ENCODE results near the genes C14orf28 and PRPF39.

DNA sequence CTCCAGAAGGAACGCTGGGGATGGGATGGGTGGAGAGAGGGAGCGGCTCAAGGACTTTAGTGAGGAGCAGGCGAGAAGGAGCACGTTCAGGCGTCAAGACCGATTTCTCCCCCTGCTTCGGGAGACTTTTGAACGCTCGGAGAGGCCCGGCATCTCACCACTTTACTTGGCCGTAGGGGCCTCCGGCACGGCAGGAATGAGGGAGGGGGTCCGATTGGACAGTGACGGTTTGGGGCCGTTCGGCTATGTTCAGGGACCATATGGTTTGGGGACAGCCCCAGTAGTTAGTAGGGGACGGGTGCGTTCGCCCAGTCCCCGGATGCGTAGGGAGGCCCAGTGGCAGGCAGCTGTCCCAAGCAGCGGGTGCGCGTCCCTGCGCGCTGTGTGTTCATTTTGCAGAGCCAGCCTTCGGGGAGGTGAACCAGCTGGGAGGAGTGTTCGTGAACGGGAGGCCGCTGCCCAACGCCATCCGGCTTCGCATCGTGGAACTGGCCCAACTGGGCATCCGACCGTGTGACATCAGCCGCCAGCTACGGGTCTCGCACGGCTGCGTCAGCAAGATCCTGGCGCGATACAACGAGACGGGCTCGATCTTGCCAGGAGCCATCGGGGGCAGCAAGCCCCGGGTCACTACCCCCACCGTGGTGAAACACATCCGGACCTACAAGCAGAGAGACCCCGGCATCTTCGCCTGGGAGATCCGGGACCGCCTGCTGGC lies 997 bp downstream of the PAX9 start:
- PRO-cap: no peak
- CAGE, long polyA plus RNA: no peak

- PRO-cap: no peak
- CAGE, long polyA plus RNA: no peak
These were observed 4.8 kb downstream of the SLC25A21 start for GRCh38 chr14:37167539-37168126.

- PRO-cap: no peak
- CAGE, long polyA plus RNA: no peak
These were observed 3.4 kb downstream of the FOXA1 start for GRCh38 chr14:37591529-37592255.

DNA sequence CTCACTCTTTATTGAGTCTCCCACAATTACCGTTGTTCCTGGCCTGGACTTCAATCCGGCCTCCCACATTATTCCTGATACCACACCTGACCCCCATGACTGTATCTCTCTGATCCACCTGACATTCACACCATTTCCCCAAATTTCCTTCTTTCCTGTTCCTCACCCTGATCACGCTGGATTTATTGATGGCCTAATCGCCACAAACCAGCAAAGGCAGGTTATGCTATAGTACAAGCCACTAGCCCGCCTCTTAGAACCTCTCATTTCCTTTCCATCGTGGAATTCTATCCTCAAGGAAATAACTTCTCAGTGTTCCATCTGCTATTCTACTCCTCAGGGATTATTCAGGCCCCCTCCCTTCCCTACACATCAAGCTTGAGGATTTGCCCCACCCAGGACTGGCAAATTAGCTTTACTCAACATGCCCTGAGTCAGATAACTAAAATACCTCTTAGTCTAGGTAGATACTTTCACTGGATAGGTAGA lies 13.1 kb upstream of the SSTR1 start:
- PRO-cap: no peak
- CAGE, long polyA plus RNA: no peak

DNA sequence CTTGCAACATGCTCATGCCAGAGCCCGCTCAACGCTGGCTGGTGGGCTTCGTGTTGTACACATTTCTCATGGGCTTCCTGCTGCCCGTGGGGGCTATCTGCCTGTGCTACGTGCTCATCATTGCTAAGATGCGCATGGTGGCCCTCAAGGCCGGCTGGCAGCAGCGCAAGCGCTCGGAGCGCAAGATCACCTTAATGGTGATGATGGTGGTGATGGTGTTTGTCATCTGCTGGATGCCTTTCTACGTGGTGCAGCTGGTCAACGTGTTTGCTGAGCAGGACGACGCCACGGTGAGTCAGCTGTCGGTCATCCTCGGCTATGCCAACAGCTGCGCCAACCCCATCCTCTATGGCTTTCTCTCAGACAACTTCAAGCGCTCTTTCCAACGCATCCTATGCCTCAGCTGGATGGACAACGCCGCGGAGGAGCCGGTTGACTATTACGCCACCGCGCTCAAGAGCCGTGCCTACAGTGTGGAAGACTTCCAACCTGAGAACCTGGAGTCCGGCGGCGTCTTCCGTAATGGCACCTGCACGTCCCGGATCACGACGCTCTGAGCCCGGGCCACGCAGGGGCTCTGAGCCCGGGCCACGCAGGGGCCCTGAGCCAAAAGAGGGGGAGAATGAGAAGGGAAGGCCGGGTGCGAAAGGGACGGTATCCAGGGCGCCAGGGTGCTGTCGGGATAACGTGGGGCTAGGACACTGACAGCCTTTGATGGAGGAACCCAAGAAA lies 2.5 kb downstream of the SSTR1 start:
- PRO-cap: no peak
- CAGE, long polyA plus RNA: no peak

- PRO-cap: unidirectional peak, plus-strand start at chr14:39102852
- CAGE, long polyA plus RNA: no peak
These were observed 603 bp downstream of the SEC23A start for GRCh38 chr14:39102331-39102932.

GRCh38 chr14:39182921-39183924 lies 8.2 kb downstream of the PNN start:
- PRO-cap: unidirectional peak, plus-strand start at chr14:39183759
- CAGE, long polyA plus RNA: no peak

DNA sequence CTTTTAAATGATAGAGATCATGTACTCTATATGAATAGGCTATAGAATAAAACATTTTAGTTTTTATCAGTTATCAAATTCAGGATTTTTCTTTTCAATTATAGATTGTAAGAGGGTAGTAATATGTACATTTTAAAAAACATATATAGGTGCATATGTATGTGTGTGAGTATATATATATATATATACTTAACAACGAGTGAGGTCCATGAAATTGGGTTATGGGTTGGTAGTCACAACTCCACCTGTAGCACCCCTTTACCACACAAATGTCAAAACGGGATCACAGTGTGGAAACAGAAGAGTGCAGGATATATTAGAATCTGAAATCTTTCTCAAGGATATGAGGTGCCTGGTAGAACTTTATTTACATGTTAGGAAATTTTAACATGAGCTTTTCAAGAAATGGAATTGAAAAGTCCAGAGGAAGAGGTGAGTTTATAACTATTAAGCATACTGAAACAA lies 31.3 kb downstream of the MIA2 start:
- PRO-cap: no peak
- CAGE, long polyA plus RNA: no peak

DNA sequence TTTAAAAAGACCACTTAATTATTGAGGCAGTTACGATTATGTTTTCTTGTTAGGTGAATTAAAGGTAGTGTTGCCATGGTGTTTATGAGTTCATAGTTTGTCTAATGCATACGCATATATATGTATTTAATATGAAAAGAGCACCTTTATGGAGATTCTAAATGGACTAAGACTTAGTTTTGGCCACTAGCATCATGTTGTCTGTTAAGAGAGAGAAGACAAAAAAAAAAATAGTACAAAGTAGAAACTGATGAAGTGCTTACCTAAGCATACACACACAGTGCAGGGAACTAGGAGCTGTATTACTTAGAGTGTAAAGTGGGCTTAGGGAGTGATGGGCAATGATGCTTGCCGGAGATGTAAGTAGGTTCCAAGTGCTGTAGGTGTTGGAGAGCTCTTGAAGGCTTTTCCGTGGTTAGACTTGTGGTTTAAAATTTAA lies 34.5 kb downstream of the MIA2 start:
- PRO-cap: unidirectional peak, plus-strand start at position 319 of the sequence
- CAGE, long polyA plus RNA: no peak

DNA sequence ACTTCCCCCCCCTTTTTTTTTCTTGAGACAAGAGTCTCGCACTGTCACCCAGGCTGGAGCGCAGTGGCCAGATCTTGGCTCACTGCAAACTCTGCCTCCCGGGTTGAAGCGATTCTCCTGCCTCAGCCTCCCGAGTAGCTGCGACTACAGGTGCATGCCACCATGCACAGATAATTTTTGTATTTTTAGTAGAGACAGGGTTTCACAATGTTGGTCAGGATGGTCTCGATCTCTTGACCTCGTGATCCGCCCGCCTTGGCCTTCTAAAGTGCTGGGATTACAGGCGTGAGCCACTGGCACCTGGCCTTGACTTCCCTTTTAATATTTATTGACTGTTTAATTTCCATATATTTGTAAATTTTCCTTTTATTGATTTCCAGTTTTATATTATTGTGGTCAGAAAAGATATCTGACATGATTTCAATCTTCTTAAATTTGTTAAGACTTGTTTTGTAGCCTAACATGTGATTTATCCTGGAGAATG lies 20.7 kb downstream of the FBXO33 start:
- PRO-cap: no peak
- CAGE, long polyA plus RNA: no peak

- PRO-cap: no peak
- CAGE, long polyA plus RNA: no peak
These were observed 1.2 kb downstream of the LRFN5 start for GRCh38 chr14:41607756-41608460.

- PRO-cap: no peak
- CAGE, long polyA plus RNA: no peak
These were observed 1136.5 kb downstream of the FSCB start for GRCh38 chr14:43370424-43371111.

GRCh38 chr14:44722852-44723187 lies 174.3 kb upstream of the C14orf28 start:
- PRO-cap: no peak
- CAGE, long polyA plus RNA: no peak

GRCh38 chr14:44896720-44898105 lies at the start of gene C14orf28:
Gene C14orf28, plus strand, starts transcription at chr14:44897275.
- PRO-cap: bidirectional peak, plus-strand start at chr14:44897287, minus-strand start at chr14:44897437; bidirectional peak, plus-strand start at chr14:44897834, minus-strand start at chr14:44897747; unidirectional peak, minus-strand start at chr14:44897865
- CAGE, long polyA plus RNA: no peak

DNA sequence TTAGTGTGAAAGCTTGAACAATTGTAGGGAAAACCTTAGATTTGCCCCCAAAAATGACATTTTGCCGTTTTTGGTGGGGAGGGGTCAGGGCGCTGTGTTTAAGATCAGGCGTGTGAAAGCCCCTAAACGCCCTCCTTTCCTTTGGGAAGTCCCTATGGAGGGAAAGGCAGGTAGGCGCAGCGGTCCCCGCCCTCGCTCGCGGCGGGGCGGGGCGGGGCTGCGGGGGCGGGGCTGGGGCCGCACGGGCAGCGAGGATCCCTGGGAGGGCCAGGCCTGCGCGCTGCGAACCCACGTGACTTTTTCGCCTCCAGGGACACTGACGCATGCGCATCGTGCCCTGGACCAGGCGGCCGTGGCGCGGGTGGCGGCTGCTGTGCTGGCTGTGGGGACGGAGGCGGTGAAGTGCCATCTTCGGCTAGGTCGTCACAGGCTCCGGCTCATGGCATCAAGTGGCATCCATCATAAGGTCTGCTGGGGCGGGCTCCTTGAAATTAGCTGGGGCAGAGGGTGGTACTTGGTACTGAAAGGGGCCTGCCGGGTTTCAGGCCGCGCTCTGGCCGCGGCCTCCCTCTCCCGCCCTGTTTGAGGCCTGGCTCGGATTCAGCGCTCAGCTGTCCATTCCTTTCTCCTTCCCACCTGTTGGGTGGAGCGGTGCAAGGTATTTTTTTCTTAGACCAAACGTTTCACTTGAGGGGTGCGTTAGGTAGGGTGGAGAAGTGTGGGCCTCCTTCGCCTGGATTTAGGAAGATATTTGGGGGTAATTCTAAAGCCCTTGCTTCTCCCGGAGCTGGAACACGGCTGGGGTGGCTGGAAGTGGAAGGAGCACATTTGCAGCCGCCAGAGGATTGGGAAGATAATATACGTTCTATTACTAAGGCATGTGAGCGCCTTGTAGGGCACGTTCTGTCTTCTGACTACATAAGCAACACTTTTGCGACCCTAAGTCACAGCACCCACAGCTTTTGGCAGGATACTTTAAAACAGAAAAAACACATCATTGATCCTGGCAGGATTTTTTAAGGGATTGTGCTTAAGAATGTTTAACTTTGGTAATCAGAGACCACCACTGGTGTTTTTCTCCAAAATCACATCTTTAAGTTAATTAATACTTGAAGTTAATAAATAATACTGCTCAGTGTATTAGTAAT lies at the start of gene PRPF39:
Gene PRPF39 (plus strand): TSS at position 333 of the 1,148 bp plus-strand sequence.
- PRO-cap: bidirectional peak, plus-strand start at position 340 of the sequence, minus-strand start at position 72 of the sequence
- CAGE, long polyA plus RNA: no peak

GRCh38 chr14:46654239-46654551 lies 2.6 kb upstream of the RPL10L start:
- PRO-cap: no peak
- CAGE, long polyA plus RNA: no peak

DNA sequence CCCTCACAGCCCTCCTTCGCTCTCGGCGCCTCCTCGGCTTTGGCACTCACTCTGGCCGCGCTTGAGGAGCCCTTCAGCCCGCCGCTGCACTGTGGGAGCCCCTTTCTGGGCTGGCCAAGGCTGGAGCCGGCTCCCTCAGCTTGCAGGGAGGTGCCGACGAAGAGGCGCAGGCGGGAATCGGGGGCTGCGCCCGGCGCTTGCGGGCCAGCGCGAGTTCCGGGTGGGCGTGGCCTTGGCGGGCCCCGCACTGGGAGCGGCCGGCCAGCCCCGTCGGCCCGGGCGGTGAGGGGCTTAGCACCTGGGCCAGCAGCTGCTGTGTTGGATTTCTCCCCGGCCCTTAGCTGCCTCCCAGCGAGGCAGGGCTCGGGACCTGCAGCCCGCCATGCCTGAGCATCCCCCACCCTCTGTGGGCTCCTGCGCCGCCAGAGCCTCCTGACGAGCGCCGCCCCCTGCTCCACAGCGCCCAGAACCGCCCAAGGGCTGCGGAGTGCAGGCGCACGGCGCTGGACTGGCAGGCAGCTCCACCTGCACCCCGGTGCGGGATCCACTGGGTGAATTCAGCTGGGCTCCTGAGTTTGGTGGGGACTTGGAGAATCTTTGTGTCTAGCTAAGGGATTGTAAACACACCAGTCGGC lies 48.9 kb downstream of the MDGA2 start:
- PRO-cap: no peak
- CAGE, long polyA plus RNA: no peak

DNA sequence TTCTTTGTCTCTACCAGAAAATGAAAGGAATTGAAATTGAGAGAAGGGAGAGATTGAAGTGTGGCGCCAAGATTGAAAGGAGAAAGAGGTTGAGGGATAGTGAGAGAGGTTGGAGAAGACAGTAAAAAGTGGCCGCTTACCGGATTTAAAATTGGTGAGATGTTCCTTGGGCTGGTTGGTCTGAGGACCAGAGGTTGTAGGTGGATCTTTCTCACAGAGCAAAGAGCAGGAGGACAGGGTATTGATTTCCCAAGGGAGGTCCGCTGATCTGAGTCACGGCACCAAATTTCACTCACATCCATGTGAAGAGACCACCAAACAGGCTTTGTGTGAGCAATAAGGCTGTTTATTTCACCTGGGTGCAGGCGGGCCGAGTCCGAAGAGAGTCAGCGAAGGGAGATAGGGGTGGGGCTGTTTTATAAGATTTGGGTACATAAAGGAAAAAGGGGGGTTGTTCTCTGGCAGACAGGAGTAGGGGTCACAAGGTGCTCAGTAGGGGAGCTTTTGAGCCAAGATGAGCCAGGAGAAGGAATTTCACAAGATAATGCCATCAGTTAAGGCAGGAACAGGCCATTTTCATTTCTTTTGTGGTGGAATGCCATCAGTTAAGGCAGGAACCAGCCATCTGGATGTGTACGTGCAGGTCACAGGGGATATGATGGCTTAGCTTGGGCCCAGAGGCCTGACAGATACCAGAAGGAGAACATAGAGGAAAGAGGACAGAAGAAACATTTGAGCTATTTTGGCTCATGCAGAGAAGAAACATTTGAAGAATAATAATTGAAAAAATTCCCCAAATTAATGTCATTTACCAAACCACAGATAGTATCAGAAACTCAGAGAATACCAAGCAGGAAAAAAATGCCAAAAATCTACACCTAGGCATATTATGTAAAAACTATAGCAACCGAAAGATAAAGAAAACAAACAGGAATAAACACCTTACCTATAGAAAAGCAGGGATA lies 585.1 kb upstream of the MDGA2 start:
- PRO-cap: no peak
- CAGE, long polyA plus RNA: no peak

GRCh38 chr14:48267658-48268358 lies 592.4 kb upstream of the MDGA2 start:
- PRO-cap: no peak
- CAGE, long polyA plus RNA: no peak

DNA sequence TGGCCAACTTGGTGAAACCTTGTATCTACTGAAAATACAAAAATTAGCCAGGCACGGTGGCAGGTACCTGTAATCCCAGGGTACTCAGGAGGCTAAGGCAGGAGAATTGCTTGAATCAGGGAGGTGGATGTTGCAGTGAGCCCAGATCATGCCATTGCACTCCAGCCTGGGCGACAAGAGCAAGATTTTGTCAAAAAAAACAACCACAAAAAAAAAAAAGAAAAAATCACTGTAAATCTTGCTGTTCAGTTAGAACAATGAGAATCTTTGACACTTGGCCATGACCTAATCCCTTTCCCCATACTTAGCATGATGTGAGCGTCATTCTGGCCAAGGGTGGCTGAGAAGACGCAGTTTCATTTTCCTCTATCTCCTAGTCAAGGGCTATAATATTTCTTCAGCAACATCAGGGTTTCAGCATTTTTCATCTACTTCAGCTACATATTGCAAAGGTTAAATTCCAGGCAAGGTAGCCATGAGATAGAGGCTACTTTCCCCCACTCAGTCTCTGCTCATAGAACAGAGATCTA lies 599.4 kb upstream of the MDGA2 start:
- PRO-cap: no peak
- CAGE, long polyA plus RNA: no peak